Progenitor cell of endocrine pancreas (in vitro differentiated cells): ENCODE results near the genes HOXB6, HOXB9, HOXB13, UBE2Z, SNF8 and PHB1.

GRCh38 chr17:48574374-48575501 lies 3.4 kb downstream of the HOXB4 start:
- PRO-cap = no peak

DNA sequence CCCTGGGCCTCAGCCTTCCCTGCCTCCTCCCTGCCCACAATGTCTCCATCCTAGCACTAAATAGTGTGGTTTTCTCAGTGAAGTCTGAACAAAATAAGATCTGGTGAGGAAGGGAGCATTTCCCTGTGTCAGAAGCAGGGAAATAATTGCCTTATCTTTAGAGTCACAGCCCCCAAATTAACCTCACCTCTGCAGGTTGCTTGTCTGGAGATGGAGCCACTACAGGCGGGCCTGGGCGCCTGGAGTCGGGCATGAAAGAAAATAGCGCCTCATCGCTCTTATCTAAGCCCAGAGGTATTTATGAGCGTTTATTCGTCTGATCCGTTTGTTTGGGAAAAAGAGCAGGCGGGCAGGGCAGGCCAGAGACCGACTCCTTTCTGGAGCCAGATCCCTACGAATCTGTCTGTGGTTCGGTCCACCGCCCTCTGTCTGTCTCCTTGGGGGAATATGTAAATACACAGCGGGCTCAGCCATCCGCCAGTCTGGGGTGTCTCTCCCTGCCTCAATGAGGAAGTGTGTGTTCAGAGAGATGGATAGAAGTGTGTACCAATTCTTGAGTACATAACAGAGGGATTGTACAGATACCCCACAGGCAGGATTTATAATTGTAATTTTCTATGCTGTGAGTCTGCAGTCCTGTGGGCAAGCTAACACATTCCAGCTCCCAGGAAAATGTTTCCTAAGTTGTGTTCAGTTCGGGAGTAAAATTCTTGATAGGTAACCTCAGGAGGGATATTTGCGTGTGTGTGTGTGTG lies 4.4 kb downstream of the HOXB6 start:
- PRO-cap = no peak

- PRO-cap = no peak
Observed at GRCh38 chr17:48604178-48605356, at the start of gene HOXB6. Gene HOXB6, minus strand, starts transcription at chr17:48604986.

GRCh38 chr17:48605533-48605942 lies 752 bp upstream of the HOXB6 start:
- PRO-cap = no peak

- PRO-cap = no peak
Observed at GRCh38 chr17:48625491-48626408, at the start of gene HOXB9. Gene HOXB9, minus strand, starts transcription at chr17:48626358.

DNA sequence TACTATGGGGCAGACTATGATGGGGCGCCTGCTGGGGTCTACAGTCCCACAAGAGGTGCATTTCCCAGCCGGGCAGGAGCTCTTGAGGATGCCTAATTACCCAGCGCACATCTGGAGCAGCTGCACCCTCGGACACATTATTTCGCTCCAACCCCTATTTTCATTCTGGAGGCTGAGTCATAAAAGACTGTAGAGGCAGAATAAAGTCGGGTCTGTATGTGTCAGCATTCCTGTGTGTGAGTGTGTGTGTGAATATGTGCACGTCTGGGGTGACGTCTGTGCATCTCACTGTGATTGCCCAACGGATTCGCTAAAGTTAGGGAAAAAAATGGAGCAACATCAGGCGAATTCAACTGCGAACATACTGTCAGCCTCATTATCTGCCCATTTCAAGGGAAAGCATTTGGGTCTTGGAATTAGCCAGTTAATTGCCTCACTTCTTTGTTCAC lies 11.7 kb upstream of the HOXB9 start:
- PRO-cap = no peak

- PRO-cap = no peak
Observed at GRCh38 chr17:48719600-48720285, 2.6 kb downstream of the PRAC1 start.

DNA sequence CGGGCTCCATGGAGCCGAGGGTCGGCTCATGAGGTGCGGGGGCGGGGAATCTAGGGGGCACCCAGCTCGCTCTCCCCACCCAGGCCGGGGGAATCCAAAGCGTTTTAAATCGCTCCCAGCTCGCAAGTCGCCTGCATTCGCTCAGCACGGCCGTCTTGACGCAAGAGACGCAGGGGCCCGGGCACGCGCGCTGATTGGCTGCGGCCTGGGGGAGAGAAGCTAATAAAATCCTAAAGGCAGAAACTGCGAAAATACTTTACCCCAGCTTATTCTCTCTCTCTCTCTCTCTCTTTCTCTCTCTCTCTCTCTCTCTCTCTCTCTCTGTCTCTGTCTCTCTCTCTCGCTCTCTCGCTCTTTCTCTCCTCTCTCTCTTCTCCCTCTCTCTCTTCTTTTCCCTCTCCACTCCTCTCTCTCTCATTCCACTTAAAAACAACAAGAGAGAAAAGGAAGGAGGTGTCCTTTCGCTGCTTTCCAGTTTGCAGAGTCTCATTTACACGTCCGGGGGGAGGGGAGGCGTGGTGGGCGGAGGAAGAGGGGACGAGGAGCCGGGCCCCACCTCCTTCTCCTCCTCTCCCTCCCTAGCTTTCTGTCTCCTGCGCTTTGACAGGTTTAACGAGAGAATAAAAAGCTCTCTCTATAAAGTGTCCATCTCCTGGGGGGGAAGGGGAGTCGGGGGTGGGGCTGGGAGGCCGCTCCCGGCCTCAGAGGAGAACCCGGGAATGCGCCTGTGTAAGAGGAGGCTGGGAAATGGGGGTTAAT lies at the start of gene HOXB13:
HOXB13 (minus strand) TSS at position 167 of the 759 bp plus-strand sequence.
- PRO-cap = no peak

DNA sequence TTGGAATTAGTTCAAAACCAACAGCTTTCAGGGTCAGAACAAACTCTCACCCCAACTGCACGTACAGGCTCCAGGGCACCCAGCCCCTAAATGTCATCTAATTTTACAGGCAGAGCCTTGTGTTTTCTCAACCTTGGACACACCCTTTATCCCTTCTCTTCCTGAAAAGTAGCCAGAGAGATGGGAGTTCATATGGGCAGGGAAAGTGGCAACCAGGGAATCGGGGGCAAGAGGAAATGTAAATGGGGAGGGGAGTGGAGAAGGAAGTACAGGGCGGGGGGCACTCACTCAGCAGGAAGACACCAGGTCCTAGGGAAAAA lies 16.1 kb downstream of the TTLL6 start:
- PRO-cap = no peak

- PRO-cap = no peak
Observed at GRCh38 chr17:48862862-48863687, 29.5 kb upstream of the ATP5MC1 start.

GRCh38 chr17:48908348-48909517 lies at the start of gene UBE2Z:
Gene UBE2Z, plus strand, starts transcription at chr17:48908407.
- PRO-cap = bidirectional peak, plus-strand start at chr17:48908407, minus-strand start at chr17:48908302; bidirectional peak, plus-strand start at chr17:48908748, minus-strand start at chr17:48908774; bidirectional peak, plus-strand start at chr17:48909270, minus-strand start at chr17:48909008

- PRO-cap = bidirectional peak, plus-strand start at chr17:48944573, minus-strand start at chr17:48944553; bidirectional peak, plus-strand start at chr17:48944918, minus-strand start at chr17:48944811
Observed at GRCh38 chr17:48944289-48945568, at the start of gene SNF8. Gene SNF8, minus strand, starts transcription at chr17:48944842.

- PRO-cap = no peak
Observed at GRCh38 chr17:48989877-48990984, 7.0 kb upstream of the IGF2BP1 start.

- PRO-cap = bidirectional peak, plus-strand start at chr17:49014468, minus-strand start at chr17:49014367
Observed at GRCh38 chr17:49014278-49015037, 17.3 kb downstream of the IGF2BP1 start.

DNA sequence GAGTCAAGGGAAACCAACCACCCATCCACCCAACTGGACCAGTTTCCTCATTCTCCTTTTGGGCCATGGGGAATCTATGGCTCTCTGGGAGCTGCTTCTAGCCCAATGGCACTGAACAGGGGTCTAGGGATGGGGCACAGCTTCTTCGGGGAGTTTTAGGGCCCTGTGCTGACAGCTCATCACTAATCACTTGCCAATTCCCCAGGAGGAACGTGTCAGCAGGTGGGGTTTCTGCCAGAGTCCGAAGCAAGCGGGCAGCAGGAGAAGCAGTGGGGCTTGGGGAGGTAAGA lies 5.2 kb downstream of the PHOSPHO1 start:
- PRO-cap = no peak

GRCh38 chr17:49393471-49394122 lies 21.1 kb downstream of the PHB1 start:
- PRO-cap = no peak

DNA sequence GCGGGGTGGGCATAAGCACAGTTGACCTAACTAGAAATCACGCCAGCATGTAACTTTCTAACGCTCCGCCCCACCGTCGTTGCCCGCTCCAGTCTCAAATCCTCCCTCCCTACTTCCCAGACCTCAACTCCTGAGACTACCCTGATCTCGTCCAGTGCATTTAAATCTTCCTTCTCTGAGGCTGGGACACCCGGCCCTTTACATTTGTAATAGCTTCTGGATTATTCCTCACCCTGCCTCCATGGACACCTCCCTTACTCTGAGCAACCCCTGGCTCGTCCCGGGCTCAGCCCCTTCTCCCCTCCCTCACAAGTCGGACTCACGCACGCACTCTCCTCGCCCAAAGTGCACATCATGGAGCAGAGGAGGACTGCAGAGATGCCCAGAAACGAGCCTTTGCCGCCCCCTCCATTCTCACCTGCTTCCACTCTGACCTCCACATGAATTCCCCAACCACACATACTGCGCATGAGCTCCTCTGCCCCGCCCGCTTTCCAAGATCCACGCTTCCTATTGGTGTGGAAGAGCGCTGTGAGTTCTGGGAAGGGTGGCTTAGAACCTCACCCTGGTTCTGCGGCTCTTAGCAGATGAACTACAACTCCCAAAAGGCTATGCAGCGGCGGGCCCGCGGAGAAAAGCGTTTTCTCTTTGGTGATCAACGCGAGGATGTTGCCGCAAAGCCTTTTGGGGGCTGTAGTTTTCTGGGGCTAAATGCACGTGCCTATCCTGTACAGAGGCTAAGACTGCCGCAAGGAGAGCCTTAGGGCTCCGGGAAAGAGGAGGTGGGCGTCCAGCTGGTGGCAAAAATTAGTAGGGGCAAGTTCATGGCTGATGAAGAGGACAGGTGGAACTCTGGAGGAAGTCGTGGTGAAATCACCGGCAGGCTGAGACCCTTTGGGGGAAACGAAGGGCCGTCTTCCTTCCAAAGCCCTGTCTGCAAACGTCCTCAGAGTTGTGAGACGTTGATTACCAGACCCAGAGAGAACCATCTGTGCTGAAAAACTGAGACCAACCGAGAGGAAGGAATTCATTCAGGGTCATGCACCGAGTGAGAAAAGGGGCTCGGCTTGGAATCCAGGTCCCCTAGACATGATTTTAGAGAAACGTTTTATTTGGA lies at the start of gene PHB1:
PHB1 (minus strand) TSS at position 466 of the 1,117 bp plus-strand sequence.
- PRO-cap = bidirectional peak, plus-strand start at position 751 of the sequence, minus-strand start at position 431 of the sequence; unidirectional peak, minus-strand start at position 993 of the sequence

DNA sequence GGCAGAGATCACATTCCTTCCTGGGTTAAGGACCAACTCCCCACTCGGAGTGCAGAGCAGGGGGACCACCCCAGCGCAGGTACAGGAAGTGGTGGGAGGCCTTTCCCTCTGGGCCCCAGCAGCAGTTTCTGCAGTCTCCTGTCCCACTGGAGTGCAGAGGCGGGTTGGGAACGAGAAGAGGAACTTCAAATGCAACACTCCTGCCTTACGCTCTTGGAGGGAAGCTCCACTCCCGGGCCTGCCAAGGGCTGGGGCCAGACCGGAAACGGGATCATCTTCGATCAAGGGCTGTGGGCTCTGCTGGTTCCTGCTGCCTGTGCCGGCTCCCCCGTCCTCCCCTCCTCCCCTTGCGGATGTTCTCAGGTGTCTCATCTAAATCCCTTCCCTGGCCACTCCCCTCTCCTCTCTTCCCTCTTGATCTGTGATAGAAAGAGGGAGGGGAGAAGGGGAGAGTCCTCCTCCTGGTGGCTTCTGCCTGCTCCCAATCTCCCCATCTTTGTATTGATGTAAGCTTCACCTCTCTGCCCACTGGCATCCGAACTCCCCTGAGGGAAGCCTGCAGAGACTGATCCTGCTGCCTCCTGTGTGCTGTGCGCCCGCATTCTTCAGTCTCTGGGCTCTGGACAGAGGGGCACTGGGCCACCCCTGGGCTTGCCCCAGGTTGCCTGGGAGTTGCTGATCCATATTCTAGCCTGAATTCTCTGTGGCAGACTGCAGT lies 8.8 kb upstream of the NGFR start:
- PRO-cap = no peak

DNA sequence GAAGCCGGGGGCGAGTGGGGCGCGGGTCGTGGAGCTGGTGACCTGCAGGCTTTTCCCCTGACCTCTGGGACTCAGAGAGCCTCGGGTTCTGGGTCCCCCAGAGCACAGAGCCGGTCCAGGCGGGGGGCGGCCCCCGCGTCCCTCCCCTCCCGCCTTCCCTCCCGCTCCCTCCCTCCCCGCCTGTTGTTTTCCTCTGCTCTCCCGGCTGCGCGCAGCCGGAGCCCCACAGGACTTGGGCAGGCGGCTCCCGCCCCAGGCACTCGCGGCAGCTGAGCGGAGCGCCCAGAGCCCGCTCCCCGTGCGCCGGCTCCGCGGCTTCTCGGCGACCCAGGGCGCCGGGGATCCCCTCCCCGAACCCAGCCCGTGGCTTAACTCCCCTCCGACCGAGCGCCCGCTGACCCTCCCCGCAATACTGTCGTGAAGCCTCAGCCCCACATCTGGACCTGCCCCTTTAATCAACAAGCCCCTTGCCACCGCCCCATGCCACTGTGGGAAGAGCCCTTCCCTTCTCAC lies 975 bp downstream of the NXPH3 start:
- PRO-cap = no peak

DNA sequence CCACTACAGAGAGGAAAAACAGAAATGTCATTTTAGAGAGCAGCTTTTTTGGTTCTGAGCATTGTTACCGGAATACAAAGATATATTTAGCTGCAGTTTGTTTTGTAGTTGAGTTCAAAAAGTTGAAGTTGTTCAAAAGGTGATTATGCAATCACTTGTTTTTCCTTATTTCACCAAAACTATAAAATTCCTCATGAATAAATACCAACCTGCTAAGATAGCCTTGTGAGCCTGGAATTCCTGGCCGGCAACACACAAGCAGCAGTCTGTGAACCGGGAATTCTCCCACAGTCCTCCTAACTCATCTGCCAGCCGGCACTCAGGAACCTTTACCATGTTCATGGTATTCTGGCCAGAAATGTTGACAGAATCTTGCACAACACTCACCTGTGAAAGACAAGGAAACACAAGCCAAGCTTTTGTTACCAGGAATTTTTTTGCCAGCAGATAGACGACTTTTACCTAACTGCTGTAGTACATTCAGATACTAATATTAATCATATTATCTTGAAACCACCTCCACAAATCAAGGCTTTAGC lies 35.5 kb downstream of the NXPH3 start:
- PRO-cap = no peak